Cardiac atrium fibroblast (primary cell): ENCODE results near the genes CARNS1, TCIRG1, KMT5B and C11orf24.

- RAMPAGE, long total RNA, result no peak
Observed at GRCh38 chr11:67289102-67289262, 121 bp upstream of the ANKRD13D start.

DNA sequence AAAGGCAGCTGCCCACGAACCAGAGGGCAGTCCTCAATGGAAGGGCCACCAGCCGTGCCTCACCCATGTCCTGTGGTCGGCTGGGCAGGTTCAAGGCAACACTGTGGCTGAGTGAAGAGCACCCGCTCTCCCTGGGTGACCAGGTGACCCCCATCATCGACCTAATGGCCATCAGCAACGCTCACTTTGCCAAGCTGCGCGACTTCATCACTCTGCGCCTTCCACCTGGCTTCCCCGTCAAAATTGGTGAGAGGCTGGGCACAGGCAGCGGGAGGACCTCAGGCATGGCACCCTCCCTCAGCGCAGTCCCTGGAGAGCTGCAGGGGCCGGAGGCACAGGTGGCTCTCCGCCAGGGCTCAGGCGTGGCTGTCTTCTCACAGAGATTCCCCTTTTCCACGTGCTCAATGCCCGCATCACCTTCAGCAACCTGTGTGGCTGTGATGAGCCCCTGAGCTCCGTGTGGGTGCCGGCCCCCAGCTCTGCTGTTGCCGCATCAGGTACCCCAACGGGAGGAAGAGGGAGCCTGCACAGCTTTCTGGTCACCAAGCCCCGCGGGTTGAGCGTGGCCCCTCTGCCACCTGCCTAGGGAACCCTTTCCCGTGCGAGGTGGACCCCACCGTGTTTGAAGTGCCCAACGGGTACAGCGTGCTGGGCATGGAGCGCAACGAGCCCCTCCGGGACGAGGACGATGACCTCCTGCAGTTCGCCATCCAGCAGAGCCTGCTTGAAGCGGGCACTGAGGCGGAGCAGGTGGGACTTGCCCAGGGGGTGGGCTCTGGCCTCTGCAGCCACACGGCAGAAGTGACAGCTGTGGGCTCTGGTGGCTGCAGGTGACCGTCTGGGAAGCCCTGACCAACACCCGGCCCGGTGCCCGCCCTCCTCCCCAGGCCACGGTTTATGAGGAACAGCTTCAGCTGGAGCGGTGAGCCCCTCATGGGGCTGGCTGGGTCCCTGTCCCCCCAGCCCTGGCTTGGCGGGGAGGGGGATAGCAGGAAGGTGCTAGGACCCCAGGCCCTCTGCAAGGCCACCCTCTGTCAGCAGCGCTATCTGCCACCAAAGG lies 2.1 kb upstream of the SSH3 start:
- RAMPAGE, long total RNA, result no peak

DNA sequence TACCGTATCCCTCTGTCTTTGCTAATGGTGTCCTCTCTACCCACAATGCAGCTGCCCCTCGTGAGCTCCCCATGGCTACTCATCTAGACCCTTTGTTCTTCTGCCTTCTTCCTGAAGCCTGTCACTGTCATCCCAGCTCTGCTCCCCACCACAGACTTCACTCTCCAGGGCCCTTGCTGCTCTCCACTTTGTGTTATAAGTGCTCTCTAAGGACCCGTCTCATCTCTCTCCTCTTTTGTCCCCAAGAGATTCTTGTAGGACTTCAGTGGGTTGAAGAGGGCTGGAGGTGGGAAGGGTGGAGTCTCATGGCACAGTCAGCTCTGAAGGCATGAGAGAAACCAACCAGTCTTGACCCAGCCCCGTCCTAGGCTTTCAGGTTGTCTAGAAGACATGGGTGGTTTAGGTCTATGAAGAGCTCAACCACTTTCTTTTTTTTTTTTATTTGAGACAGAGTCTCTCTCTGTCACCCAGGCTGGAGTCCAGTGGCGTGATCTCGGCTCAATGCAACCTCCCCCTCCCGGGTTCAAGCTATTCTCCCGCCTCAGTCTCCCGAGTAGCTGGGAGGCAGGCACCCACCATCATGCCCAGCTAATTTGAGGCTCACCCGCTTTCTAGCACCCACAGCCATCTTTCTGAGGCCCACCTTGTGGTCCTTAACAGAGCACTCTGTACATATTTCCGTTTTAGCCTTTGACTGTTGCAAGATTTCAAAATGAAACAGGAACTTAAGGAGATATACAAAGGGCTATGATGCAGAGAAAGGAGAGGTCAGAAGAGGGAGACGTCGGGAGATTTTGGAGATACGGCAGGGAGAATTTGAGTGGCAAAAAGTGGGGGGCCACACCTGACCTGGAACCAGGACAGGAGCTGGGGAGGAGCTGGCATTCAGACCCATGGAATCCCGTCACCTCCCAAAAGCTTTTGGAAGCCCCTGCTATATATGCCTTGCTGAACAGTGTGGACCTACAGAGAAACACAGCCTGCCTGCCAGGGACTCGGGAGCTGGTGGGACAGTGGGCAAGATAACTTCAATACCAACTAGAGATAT lies 7.7 kb upstream of the CLCF1 start:
- RAMPAGE, long total RNA, result no peak

GRCh38 chr11:67398282-67399162 lies 3.1 kb downstream of the PPP1CA start:
- RAMPAGE, long total RNA, result no peak

GRCh38 chr11:67415156-67415895 lies at the start of gene CARNS1:
TSS of gene CARNS1 (plus strand) at chr11:67415678.
- RAMPAGE, long total RNA, result no peak

DNA sequence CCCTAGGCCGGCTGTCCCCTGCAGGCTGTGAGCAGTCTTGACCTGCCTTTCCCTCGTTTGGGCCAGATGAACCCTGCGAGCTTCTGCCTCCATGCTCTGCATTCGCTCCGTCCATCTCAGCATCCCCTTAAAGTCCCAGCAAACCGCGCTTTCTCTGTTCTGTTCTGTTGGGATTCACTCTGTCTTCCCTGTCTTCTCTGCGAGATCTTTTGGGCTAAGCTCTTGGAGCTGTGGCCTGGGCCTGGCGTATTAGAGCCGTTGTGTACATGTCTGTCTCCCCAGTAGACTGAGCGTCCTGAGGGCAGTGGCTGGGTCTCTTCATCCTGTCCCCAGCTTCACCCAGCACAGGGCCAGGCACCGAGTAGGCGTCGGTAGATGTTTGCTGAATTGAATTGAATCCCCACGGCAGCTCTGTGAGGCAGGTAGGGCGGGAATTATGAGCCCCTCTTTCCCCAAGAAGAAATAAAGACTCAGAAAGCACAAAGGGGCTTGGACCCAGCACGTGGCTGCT lies 3.8 kb downstream of the RPS6KB2 start:
- RAMPAGE, long total RNA, result no peak

DNA sequence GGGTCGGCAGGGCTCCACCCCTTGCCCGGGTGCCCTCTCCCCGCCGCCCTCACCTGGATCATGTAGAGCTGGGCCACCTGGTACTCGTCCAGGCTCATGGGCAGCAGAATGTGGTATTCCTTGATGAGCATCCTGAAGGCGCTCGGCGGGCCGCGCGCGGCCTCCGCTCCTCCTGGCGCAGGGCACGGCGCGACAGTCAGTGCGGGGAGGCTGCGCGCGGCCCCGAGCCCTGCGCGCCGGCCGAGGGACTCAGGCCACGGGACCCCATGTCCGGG lies 1.2 kb downstream of the PITPNM1 start:
- RAMPAGE, long total RNA, result no peak

GRCh38 chr11:67633501-67634010 lies 3.8 kb upstream of the NUDT8 start:
- RAMPAGE, long total RNA, result no peak

DNA sequence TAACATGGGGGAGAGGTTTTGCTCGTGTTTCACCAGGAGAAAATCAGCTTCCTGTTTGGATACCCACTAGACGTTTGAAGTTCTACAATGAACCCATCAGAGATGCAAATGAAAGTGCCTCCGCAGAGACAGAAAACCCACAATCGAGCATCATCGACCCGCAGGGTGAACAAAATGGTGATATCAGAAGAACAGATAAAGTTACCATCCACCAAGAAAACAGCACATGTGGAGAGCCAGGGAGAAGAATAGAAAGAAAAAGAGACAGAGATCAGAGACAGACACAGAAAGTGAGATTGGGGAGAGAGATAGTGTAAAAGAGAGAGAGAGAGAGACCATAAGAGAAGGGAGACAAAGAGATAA lies 83.3 kb downstream of the UNC93B1 start:
- RAMPAGE, long total RNA, result no peak

DNA sequence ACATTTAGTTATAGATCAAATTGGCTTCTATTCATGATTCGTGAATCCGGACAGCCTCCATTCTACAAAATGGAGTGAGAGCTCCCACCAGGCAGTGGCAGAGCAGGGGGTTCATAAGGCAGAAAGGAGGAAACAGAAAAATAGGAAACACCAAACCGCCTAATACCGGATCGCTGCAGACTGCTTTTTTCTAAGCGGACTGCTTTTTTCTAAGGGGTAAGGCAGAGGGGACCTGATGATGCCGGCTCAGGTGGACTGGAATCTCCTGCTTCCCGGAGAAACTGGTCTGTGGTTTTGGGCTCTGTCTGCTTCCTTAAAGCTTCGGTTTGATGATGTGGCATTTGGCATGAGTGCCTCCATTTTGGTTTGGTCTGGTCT lies 986 bp downstream of the ALDH3B1 start:
- RAMPAGE, long total RNA, result no peak

DNA sequence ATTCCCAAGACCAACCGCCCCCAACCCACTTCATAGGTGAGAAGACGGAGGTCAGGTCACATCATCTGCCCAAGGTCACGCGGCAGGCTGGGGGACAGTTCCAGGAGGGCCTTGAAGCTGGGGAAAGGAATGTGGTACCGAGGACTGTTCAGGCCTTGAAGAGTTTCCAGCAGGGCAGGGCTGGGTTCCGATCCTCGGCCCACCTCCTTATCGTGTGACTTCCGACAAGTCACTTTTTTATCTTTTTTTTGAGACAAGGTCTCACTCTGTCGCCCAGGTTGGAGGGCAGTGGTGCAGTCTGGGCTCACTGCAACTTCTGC lies 594 bp downstream of the NDUFS8 start:
- RAMPAGE, long total RNA, result no peak

DNA sequence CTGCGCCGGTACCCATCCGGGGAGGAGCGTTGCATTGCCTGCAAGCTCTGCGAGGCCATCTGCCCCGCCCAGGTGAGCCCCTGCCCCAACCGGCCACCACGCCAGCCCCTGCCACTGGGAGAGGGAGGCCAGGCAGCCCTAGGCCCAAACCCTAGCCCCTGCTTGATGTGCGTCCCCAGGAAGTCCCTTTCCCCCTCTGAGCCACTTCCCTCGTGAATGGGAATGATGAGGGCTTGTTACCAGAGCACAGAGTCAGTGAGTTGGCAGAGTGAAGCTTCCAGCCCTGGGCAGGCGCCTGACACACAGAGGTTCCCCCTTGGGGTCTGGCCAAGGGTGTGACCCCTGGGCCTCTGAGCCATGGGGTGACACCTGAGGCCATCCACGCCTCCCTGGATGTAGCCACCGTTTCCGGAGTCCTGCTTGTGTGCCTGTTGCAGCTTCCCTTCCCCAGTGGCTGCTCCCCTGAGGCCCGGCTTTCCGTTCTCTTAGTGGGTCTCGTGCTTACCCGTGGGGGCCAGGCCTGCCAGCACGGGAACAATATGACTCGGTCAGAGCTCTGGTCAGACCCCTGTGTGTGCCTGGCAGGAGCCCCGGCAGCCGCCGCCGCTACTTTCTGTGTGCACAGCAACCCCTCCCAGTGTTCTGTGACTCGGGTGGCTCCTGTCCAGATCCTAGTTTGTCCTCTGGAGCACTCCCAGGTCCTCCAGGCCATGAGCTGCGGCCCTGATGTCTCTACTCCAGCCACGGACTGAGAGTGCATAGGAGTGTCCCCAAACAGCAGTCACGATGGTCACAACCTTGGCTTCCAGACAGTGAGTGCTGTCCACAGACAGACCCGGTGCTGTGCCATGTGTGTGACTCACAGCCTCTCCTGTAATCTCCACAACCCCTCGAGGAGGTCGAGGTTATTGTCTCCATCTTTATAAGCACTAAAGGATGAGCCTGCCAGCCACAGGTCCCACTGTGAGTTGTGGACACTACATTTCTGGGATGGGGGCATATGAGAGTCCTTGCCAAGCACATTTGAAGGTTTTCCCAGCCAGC lies 3.1 kb downstream of the NDUFS8 start:
- RAMPAGE, long total RNA, result no peak

DNA sequence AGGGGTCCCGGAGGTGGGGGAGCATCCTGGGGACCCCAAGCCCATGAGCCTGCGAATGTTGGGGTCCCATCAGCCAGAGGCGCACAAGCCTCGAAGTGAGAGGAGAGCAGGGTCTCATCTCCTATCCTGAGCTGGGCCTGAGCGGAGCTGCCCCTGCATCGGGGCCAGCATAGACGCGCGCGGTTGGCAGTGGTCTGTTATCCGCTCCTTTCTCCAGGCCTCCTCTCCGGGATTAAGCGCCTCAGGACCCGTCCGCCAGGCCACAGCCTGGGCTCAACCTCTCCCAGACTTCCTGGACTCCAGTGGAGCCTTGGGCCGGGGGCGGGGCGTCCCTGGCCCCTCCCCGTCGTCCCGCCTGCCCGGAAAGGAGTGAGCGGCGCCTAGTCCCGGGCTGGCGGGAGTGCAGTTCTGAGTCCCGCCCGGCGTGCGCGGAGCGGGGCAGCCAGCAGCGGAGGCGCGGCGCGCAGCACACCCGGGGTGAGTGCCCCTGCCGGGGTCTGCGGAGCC lies at the start of gene TCIRG1:
Gene TCIRG1, plus strand, starts transcription at position 383 of the 507 bp plus-strand sequence.
- RAMPAGE, long total RNA, result no peak

DNA sequence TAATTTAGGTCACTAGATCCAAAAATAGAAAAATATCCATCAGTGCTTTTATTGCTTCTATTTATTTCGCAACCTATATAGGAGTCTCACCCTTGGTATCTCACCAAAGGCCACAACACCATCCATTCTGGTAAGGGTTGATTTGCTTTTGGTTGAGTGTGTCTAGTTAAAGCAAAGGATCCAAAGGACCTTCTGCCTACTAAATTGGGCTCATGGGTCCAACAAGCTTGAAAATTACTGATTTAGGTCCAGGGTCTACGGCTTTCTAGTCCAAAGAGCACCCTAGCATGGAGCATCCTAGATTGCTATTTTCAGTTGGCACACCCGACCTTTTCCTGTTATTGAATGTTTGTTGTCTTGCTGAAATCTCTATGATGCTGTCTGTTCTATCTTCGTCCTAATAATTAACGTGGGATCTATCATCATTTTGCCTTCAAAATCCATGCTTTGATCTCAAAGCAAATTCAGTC lies 36.3 kb downstream of the TCIRG1 start:
- RAMPAGE, long total RNA, result no peak

DNA sequence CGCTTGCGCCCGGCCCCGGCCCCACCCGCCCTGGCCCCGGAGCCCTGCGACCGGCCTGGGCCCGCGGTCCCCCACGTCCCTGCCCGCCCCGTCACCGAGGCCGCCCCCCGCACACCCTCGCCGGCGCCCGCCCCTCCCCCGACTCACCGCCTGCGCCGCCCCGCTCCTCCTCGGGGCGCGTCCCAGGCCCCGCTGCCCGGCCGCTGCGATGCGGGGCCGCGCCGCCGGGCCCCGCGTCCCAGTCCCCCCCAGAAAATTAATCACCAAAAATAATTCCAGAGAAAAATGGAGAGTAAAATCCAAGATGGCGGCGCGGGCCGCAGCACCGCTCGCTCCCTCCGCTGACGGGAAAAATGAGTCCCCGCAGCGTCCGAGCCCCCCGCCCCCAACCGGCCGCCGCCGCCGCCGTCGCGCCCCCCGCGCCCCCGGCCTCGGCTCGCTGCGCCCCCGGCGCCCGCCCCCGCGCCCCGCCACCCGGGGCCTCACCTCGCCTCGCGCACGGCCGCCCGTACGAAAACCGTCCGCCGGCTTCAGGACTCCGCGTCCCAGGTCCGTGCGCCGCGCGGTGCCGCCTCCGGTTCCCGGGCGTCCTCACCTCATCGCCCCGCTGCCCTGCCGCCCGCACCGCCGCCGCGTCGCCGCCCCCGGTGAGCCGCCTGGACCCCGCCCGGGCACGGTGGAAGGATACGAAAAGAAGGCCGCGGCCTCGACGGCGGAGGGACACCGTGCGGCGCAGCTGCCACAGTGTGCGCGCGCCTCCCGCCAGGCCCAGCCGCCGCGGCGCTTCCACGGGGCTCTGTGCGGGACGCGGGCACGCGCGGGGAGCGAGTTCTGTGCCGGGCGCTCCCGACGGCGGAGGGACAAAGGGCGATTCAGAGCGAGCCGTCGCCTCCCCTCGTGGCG lies at the start of gene KMT5B:
Gene KMT5B, minus strand, starts transcription at position 306 of the 903 bp plus-strand sequence.
- RAMPAGE, long total RNA, result no peak

DNA sequence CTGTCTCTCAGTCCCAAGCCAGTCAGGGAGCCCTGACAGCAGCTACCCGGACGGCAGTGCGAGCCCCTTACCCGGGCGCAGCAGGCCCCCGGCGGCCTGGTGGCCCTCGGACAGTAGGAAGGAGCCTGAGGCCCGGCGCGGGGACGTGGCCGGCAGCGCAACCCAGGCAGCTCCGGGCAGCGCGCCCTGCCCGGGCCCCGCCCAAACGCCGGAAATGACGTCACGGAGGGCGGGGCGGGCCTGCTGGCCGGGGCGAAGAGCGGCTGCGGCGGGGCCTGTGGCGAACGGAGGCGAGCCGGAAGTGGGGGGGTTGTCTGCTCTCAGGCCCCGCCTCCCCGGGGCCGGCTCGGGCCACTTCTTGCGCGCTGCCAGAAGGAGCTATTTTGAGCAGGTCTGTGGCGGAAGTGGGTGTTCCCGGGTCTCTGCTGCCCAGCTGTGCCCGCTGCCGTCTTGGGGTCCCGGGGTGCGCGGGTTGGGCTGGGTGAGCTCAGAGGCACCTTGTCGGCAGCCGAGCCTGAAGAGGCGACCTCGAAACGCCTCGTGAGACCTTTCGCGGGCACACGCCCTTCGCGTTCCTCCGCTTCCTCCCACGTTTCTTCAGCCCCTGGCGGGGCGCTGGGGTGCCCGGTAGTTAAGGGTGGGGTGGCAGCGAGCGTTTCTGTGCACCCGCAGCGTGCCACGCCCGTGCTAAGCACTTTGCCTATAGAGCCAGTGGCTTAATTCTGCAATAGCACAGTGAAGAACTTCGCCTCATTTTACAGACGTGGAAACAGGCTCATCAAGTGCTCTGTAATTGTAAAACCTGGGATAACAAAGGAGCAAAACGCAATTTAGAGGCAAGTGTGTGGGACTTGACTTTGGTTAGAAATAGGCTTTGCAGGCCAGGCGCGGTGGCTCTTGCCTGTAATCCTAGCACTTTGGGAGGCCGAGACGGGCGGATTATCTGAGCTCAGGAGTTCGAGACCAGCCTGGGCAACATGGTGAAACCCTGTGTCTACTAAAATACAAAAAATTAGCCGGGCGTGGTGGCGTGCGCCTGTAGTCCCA lies at the start of gene C11orf24:
Gene C11orf24, minus strand, starts transcription at position 188 of the 1,047 bp plus-strand sequence.
- RAMPAGE, long total RNA, result no peak

DNA sequence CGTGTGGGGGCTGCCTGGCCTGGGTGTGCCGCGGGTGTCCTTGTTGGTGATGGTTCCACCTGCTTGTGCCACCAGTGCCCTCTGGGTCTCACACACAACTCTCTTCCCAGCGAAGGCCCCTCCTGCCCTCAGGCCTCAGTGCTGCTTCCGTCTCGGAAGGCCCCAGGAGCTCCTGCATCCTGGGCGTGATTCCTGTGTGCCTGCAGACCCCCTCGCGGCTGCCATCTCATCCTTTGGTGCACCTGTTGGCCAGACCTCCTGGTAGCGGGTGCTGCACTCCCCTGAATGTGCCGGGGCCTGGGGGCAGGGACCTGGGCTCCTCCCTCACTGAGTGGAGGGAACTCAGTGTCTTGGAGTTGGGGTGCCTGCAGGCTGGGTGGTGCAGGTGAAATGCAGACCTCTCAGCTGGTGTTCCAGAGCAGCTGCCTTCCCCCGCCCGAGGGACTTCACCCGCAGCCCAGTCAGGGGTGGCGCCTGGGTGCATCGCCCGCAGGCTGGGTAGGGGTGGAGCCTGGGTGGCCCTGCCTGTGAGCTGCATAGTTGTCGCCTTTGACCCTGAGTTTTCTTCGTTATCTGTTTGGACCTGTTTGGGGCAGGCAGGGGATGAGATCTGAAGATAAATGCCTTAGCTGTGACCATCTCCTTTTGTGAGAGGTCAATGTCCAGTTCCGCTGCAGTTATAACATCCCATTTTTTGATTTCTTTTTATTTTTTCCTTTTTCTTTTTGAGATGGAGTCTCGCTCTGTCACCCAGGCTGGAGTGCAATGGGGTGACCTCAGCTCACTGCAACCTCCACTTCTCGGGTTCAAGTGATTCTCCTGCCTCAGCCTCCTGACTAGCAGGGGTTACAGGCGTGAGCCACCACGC lies 31.5 kb downstream of the LRP5 start:
- RAMPAGE, long total RNA, result no peak

DNA sequence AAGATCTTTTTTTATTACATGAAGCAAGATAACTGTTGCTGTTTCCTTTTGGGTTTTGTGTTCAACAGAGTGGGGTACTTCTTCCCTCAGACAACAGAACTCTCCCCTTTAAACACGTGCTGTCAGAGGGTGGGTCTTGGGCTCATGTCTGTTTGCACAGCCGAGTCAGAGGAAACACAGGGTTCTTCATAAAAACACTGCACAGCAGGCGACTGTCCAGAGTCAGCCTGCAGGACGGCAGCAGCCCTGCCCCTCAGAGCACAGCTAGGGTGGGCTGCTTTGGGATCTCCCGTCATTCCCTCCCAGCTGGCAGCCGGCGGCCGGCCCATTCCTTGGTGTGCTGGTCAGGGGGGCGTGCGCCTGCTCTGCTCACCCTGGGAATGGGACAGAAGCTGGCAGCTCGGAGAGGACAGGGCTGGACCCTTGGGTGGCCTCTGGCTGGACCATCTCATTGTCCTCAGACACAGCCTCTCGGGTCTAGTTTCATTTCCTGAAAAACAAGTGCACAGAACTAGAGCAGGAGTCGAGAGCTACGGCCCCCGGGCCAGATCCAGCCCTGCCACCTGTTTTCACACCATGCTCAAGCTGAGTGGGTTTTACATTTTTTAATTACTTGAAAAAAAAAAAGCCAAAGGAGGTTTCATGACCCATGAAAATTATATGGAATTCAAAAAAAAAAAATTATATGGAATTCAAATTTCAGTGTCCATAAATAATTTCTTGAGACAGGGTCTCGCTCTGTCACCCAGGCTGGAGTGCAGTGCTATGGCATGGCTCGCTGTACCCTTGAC lies 62.3 kb upstream of the PPP6R3 start:
- RAMPAGE, long total RNA, result no peak

DNA sequence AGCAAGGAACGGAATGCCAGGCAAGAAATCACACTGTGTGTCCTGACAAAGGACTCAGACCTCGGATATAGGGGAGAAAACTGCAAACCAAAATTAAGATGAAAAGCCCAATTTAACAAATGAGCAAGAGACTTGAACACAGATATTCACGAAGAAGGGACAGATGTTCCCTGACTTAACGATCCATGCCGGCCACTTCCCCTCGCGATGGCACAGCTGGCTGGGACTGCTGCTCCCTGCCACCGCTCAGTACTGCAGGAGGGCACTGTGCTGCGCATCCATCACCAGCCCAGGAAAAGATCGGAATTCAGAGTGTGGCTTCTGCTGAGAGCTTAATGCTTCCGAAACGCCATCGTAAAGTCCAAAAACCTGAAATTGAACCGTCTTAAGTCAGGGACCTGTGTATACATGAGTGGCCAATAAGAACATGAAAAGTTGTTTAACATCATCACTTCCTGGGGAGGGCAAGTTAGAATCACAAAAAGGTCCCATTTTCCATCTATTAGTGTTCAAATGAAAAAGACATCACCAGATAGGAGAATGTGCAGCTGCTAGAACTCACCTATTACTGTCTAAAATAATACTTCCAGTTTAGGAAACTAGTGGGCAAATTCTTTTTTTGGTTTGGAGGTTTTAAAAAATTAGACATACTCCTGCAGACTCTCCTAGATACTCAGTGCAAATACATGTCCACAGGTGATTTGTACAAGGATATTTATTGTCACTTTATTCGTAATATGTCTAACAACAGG lies 67.6 kb upstream of the GAL start:
- RAMPAGE, long total RNA, result no peak

DNA sequence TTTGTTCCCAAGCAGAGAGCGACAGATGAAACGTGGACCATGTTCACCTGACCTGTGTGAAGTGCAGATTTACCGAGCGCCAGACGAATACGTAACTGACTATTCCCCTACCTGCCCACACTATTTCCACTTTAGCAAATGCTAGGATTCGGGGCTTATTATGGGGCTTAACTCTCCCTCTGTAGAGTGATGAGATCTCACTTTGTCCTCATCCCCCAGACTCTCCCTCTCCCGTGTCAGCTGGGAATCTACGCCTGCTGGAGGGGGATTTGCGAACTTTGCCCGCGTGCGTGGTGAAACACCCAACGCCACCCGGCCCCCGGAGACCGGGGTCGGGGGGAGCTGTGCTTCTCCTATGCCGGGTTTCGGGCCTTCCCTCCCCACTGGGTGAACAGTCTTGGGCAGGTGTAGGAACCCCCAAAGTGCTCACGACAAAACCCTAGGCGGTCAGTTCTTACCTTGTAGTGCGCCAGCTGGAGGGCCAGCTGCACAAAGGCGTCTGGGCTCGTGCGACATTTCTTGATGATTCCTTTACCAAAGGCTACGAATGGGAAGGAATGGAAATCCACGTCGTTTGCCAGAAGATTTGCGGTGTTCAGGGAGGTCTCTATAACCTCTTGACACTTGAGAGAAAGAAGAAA lies 21.6 kb upstream of the TESMIN start:
- RAMPAGE, long total RNA, result no peak